Colon Carcinoma Metastatic in the Brain (tissue), 2 donors: ENCODE data around the genes TUB, AKIP1 and SCUBE2.

DNA sequence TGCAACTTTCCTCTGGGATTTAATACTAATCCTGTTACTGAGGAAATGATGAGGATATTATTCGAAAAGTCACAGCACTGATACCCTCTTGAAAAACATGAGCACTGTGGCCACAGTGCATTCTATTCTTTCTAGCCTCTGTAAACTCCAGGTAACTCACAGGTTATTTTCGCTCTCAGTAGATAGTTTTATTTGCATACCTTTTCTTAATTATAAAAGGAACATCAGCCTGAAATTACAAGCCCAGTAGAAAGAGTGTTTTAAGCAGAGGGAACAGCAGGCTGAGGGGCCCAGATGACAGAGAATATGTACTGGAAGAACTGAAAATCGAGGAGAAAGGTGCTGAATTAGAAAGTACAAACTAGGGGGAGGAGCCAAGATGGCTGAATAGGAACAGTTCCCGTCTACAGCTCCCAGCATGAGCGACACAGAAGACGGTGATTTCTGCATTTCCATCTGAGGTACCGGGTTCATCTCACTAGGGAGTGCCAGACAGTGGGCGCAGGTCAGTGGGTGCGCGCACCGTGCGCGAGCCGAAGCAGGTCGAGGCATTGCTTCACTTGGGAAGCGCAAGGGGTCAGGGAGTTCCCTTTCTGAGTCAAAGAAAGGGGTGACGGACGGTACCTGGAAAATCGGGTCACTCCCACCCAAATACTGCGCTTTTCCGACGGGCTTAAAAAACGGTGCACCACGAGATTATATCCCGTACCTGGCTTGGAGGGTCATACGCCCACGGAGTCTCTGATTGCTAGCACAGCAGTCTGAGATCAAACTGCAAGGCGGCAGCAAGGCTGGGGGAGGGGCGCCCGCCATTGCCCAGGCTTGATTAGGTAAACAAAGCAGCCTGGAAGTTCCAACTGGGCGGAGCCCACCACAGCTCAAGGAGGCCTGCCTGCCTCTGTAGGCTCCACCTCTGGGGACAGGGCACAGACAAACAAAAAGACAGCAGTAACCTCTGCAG lies 30.3 kb upstream of the OR5P3 start:
- PRO-cap, 2 experiments, result no peak in any of the 2 experiments

GRCh38 chr11:8035037-8035940 lies 45.7 kb upstream of the TUB start:
- PRO-cap, 2 experiments, result no peak in any of the 2 experiments

DNA sequence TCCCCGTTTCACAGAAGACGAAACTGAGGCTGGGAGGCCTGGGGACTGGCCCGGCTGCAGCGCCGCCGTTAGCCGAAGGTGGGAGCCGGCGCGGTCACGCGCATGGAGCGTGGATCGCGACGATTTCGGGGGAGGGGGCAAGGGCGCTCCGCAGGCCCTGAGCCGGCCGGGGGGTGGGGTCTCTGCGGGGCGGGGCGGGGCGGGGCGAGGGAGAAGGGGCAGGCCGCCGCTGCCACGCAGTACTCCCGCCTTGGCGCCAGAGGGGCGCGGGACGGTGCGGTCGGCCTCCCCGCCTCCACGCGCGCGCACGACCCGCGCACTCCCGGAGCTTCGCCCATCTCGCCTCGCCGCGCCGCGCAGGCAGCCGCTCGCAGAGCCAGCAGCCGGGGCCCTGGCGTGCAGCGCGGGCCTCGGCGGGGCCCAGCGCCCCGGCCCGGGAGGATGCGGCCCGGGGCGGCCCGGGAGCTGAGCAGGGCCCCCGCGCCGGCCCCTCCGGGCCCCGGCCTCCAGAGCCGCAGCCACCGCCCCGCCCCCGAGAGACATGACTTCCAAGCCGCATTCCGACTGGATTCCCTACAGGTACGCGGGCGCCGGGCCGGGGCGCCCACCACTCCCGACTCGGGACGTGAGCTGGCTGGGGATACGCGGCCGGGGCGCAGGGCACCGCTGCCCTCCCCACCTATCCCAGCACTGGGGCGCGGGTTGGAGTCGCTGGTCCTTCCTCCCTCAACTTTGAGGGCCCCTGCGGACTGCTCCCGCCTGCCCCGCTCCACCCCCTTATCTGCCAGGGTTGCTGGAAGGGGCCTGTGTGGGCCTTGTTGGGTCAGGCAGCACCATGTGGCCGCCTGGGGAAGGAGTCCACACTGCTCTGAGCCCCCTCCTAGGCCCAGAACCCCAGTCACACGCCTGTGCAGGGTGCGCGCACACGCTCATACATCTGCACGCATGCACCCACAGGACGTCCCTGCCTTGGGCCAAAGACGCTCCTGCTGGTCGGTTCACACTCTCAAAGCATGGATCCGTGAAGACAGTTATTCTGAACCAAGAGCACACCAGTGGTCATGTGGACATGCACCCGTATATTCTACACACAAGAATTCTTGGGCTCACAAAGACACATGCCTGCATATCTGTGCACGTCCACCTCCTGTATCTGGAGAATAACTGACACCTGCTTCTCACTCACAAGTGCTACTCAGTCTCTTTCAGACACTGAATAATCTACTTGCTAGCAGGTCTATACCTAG lies at the start of gene TUB:
Gene TUB (plus strand): TSS at position 242 of the 1,247 bp plus-strand sequence.
- PRO-cap, 2 experiments, result no peak in any of the 2 experiments

DNA sequence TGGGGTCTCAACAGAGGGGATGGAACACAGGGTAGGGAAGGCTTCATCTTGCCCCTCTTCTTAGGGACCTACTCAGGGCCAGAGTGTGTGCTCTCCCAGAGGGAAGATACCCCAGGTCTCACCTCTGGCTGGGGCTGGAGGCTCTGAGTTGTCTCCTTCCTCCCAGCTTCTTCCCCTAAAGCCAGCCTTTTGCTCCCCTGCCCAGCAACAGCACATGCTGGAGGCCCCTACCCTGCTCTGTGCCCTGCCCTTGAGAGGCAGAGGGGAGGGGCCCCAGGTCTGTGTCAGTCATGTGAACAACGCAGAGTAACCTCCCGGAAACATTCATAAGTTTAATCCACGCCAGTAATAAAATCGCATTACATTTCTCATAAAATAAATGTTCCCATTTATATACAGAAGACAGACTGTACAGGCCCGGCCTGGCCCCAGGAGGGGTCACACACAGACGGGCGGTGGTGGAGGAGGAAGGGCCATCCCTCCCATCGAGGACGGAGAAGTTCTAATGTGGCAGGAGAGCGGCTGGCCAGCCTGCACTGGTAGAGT lies 39.6 kb downstream of the LMO1 start:
- PRO-cap, 2 experiments, result no peak in any of the 2 experiments

- PRO-cap, 2 experiments, result no peak in any of the 2 experiments
Observed at GRCh38 chr11:8262442-8263146, 1.1 kb downstream of the LMO1 start.

DNA sequence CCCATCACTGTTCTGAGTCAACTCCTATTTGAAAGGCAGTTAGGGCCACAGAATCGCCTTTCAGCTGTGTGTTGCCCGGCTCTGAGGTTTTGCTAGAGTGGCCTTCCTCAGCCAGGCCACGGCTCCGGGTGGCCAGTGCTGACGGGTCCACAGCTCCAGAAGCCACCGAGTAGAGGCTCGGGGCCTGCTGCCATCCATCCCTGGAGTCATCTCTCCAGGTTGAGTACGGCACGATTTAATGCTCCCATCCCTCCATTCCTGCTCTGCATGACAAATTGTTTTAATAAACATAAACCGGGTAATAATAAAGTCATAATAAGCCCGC lies 51.5 kb upstream of the LMO1 start:
- PRO-cap, 2 experiments, result no peak in any of the 2 experiments

DNA sequence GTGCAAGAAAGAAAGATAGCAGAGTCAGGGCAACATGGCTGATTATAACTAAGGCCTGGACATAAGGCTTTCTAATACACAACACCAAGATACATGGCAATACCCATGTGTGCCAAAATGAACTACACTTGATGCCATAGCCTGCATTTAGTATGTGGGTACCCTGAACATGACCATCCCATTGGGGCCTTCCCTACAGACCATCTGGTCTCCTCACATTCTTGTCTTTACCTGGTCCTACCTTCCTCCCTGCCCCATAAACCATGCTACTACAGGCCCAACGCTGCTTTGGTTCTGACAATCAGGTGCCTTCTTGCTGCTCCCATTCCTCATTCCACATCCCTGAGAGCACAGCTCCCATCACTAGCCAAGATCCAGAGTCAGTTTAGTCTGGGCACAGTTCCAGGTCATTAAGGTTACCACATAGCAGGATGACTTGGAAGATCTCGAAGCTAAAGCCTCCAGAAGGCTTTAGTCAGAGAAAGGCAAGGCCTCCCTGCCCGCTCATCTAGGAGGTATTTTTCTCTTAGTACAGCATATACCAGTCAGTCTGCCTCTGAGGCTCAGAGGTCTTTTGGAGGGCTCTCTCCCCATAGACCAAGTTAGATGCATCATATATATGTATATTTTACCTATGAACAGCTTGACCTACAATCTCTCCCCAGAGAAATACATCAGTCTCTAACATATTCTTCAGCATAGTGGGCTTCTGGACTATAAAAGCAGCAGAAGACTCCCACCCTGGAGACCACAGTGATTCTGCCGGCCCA lies 30.4 kb downstream of the TRIM66 start:
- PRO-cap, 2 experiments, result no peak in any of the 2 experiments

DNA sequence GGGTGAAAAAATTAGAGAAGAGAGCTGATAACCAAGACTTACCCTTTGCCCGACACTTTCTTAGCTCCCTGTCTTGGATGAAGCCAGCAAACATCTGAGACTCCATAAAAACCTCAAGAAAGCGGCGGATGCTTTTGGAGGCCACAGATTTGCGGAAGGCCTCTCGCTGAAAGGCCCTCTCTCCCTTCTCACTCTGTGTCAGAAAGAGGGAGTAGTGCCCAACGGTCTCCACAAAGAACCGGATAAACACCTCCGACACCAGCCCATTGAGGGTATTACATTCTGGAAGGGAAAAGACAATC lies 13.7 kb downstream of the RPL27A start:
- PRO-cap, 2 experiments, result no peak in any of the 2 experiments

- PRO-cap, 2 experiments, result no peak in any of the 2 experiments
Observed at GRCh38 chr11:8759630-8760221, 50.7 kb downstream of the DENND2B start.

DNA sequence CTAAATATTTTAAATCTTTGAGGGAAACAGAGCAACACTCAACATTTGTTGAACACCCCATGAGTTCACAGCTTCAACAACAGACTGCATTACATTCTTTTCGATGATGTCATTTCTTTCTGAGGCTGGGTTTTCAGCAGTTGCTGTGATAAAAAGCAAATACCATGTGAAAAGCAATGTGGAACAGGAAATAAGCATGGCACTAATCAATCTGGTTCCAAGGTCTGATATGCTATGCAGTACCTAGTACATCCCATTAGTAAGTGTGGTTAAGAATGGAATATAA lies 45.2 kb downstream of the DENND2B start:
- PRO-cap, 2 experiments, result no peak in any of the 2 experiments

DNA sequence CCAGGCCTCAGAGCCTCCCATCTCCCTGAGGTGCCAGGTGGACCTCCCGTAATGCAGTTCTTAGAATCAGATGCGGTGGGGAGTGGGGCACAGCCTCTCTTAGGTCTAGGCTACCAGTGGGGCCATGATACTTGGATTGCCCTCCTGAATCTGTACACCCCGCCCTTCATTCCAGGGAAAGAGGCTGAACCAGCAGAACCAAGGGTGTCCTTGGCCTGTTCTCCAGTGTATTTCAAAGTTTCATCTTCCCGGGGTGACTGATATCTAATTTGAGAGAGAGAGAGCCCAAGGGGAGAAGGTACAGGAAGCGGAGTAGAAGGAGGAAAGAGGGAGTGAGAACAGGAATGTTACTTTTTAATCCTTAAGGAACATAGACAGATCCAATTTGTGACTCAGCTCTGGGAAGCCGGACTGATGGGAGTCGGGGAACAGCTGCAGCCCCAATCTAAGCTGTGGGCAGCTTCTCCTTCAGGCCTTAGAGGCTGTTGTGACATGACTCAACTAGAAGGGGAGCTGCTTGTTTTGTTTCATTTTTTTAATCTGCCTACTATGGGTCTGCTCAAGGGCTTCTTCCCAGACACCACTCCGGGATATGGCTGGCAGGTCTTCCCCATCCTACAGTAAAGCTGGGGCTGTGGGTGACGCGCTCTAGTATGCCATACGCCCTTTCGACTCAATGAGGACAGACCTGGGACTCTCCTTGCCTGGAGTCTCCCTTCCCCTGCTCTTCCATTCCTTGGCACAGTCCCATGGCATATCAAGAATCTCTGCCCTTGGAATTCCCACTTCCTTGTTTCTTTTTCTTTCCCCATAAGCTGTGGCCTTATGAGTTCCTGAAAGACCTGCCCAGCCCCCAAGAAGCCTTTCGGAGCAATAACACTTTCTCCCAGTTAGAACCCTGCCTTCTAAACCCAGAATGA lies 2.9 kb downstream of the DENND2B start:
- PRO-cap, 2 experiments, result no peak in any of the 2 experiments

DNA sequence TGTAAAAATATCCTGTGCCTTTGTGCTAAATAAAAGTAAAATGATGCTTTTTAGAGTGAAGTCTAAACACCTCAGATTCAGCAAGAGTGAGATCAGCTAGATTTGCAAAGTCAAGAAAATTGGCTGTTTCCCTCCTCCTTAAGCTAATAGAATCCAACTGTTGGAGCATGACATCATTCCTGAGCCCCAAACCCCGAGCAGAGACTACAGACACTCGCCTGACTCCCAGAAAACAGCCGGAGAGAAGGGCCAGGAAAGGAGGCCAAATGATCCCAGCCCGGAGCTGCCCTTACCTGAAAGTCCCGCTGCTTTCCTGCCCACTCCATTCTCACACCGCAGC lies 280 bp downstream of the DENND2B start:
- PRO-cap, 2 experiments, result no peak in any of the 2 experiments

DNA sequence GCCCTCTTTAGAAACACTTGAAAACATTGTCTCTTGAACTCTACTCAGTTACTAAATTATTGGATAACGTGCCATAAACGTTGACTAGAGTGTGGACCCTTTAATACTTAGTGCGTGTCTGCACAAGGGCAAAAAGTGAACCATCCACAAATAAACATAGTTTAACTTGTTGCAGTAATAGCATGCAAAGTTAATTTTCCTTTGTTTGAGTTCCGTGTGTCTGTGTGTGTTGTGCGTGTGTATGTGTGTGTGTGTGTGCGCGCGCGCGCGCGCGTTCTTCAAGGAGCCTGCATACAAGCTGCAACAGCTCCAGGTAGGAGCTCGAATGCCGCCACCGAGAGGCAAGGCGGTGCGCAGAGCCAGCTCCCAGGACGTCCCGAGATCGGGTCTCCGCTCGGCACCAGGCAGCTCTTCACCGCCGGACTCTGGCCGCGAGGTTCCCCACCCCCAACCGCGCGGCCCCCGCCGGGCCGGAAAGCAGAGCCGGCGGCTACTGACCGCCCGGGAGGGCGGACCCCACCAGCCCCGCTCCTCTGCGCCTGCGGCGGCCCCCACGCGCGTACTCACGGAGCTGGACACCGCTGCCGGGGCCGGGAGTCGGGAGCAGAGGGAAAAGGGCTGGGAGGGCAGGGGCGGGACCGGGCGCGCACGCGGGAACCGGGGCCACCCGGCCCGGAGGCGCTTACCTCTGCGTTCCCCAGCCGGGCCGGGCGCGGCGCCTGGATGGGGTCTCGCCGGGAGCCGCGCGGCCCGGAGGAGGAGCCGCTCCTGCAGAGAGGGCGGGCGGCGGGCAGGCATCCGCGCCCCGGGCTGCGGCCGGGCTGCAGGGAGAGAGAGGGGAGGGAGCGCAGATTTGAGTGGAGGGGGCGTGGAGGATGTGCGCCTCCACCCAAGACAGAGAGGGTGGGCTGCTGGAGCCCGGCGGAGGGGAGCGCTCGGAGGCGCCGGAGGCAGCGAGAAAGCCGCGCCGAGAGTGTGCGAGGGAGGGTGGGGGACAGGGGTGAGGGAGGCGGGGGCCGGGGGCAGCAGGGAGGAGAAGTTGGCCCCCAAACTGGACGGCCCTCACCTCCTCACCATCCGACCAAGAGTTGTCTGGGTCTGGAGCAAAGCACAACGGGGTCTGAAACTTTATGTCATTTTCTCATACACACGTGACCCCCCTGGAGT lies 40.3 kb upstream of the AKIP1 start:
- PRO-cap, 2 experiments, result peak in 1 of 2 experiments; most common plus-strand start position 316 of the sequence (in 1)

DNA sequence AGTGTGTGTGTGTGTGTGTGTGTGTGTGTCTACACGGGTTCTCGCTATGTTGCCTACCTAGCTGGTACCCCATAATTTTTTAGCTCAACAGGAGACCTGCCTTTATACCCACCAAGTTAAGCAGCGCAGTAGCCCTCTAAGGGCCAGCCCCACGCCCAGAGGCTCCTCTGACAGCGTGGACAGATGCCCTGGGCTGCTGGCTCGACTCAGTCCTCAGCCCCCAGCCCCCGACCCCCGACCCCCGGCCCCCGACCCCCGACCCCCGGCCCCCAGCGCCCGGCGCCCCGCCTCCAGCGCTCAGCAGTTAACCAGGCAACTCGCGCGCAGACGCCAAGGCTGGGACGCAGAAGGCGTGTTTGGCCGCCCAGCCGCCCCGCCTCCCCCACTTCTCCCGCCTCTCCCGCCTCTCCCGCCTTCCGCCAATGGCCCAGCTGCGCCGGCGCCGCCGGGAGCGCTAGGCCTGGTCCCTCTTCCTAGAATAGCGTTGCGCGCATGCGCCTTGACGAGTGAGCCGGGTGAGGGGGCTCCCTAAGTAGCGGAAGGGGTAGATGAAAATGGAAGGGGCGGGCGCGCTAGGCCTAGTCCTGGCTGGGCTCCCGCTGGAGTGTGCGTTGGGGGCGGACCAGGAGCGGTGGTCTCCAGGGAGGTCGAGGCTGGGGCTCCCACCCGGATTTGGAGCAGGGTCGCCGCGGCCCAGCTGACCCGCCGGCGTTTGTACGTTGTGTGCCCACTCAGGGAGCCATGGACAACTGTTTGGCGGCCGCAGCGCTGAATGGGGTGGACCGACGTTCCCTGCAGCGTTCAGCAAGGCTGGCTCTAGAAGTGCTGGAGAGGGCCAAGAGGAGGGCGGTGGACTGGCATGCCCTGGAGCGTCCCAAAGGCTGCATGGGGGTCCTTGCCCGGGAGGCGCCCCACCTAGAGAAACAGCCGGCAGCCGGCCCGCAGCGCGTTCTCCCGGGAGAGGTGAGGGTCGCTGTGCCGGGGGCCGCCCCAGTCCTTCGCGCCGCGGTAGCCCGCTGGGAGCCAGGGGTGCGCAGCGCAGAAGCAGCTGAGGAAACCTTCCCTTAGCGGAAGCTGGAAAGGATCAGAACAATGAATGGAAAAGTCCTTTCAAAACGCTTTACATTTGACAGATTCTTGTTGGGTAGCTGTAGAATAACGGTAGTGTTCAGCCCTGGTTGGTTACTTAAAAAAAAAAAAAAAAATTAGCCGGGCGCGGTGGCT lies at the start of gene AKIP1:
Gene AKIP1 (plus strand): TSS at position 481 of the 1,224 bp plus-strand sequence.
- PRO-cap, 2 experiments, result peak in 2 of 2 experiments; most common plus-strand start position 547 of the sequence (in 2); most common minus-strand start position 332 of the sequence (in 1)

GRCh38 chr11:8962970-8963607 lies 1.2 kb downstream of the TMEM9B start:
- PRO-cap, 2 experiments, result no peak in any of the 2 experiments

- PRO-cap, 2 experiments, result no peak in any of the 2 experiments
Observed at GRCh38 chr11:8971490-8972633, 7.6 kb upstream of the TMEM9B start.

DNA sequence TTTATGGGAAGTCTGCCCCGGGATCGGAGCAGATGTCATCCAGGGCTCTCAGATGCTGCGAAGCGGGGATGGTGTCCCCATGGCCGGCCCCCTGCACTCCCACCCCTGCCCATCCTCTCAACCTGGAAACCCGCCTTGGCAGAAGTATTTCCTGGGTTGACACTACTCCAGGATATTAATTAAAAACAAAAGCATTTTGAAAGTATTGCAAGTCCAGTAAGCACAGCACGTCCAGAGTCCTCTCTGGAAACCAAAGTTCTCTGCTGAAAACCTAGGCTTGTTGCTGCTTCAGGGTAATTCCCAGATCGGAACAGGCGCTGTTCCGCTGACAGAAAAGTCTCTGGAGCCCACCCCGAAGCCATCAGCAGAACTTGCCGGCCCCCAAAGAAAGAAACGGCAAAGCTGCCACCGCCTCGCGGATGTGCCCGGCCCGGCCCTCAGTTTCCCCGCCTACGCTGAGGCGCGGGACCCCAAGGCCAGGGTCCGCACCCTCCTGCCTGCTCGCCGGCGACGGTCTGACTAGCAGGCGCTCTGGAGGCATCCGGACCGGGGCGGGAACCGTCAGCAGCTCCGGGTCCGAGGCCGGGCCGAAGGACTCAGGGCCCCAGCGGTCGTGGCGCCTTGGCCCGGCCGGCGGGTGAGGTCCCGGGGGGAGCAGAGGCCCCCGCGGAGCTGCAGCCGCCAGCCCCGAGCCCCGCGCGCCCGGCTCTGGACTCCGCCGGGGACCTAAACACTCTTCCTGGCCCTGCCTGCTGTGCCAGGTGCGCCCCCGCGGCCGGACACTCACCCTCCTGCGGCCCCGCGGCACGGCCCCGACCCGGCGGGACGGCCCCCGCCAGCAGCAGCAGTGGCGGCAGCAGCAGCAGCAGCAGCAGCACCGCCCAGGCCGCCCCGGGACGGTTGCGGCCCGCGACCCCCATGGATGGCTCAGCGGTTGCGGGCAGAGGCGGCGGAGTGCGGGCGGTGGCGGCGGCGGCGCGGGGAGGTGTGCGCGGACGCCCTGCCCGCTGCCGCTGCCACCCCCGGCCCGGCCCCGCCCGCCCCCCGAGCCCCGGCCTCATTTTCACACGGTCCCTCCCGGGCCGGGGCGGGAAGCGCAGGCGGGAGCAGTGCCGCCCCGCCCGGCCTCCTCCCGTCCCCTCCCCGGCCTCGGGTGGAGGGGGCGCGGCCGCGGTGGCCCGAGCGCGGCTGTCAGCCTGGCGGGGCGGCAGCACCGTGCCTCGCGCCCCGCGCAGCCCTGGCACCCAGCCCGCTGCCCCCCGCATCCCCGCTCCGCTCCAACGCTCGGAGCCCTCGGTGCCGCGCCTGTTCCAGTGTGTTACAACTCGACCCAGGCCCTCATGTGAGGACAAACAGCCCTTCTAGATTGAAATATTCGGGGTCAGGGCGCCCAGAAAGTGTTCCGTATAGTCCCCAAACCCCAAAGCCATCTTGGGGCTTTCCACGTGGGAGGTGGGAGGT lies at the start of gene SCUBE2:
Gene SCUBE2 (minus strand): TSS at position 991 of the 1,461 bp plus-strand sequence.
- PRO-cap, 2 experiments, result no peak in any of the 2 experiments

DNA sequence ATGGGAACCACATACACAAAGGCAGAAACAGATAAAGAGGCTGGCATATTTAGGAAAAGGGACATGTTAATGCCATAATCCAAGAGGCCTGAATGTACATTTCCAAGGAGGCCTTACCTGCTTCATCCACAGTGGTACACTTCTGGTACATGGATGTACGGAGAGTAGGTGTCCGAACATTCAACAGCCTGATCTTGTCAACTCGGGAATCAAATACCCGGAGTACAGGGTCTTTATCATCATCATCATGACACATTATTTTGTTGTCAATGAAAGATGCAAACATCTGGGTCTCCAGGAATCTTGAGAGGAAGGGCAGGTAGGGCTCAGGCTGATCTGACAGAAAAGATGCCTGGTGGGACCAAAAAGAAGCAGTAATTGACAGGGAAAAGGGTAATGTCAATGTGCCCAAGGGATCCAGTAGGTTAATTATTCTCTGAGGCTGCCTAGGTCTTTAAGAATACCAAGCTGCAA lies 86.7 kb upstream of the SCUBE2 start:
- PRO-cap, 2 experiments, result no peak in any of the 2 experiments

DNA sequence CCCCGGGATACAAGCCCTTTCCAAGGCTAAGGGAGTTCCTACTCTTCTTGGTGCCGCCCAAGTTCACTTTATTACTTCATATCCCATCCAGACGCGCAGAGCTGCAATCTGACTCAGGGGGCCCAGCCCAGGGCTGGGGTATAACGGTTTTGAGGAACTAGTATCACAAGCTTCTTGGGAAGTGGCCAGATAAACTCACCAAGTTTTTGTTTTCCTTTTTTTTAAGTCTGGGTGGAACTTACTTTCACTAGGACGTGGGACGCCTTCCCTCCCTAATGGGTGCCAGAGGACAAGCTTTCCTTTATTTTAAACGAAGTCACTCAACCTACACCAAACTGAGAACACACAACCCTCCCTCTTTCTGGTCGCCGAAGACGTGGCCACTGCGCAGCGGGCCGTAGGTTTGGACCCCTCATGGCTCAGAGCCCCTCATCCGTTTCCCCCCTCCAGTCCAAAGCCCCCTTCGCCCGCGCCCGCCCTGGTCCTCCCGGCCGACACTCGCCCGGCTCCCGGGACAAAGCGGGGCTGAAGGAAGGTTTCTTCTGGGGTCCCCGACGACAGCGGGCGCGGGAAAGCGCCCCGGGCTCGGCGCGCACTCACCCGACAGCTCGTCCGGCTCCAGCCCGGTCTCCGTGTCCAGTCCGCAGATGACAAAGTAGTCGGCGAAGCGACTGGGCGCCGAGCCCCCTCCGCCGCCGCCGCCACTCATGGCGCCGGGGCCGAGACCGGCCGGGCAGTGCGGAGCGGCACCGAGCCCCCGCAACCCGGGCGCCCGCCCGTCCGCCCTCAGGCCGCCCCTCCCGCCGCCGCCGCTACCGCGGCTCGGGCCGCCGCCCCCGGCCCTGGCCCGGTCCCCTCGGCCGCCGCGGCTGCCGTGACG lies 549 bp downstream of the DENND5A start:
- PRO-cap, 2 experiments, result no peak in any of the 2 experiments

DNA sequence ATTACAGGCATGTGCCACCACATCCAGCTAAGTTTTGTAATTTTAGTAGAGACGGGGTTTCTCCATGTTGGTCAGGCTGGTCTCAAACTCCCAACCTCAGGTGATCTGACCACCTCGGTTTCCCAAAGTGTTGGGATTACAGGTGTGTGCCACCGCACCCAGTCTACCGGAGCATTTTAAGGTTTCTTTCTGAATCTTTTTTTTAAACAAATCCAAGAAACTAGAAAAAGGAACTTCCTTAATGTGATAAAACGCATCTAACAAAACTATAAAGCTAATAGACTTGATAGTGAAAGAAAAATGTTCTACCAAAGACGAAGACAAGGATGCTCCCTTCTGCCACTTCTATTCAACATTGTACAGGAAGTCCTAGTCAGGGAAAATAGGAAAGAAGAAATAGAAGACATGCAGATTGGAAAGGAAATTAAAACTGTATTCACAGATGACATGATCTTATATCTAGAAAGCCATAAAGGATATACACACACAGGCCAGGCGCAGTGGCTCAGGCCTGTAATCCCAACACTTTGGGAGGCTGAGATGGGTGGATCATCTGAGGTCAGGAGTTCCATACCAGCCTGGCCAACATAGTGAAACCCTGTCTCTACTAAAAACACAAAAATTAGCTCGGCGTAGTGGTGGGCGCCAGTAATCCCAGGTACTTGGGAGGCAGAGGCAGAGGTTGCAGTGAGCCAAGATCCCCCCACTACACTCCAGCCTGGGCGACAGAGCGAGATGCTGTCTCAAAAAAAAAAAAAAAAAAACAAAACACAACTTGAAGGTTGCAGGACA lies 10.8 kb upstream of the ZNF143 start:
- PRO-cap, 2 experiments, result no peak in any of the 2 experiments